Sigmoid colon (tissue), 4 donors: ENCODE results near the gene XCL2.

DNA sequence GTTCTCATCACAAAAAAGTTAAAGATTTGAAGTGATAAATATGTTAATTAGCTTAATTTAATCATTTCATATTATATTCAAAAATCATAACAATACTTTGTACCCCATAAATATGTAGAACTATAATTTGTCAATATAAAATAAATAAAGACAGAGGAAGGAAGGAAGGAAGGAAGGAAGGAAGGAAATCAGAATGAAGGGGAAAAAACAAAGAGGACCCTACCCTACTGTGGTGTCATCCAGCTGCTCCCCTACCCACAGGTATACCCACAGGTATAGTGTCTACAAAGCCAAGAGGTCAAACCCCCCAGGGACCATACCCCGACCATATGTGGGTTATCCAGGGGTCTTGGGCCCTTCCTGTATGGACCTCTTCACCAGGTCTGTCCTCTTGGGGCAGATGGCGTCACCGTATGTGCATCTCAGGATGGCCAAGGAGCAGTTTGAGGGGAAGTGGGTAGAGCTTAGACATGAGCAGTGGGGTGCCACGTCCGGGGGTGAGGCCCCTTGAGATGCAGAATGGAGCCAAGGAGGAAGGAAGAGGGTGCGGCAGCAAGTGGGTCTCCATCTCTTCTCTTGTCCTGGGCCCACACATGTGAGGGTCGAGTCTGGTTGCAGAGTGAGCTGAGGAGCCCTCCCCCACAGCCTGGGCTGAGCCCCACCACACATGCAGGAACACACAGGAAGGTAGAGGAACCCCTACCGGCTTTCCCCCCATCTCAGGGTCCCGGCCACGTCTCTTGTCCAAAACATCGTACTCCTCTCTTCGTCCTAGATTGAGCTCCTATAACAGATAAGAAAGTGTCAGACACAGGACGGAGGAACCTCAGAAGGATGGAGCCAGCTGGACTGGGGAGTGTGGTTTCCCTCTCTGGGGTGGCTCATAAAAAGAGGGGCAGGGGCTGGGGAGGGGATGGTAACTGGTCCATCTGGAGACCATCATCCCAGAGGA, 80.2 kb downstream of the CD247 start:
- PRO-cap = no peak
- RAMPAGE, long total RNA, 4 experiments = no peak in any of the 4 experiments

GRCh38 chr1:167445931-167446562, 72.3 kb downstream of the CD247 start:
- PRO-cap = no peak
- RAMPAGE, long total RNA, 4 experiments = no peak in any of the 4 experiments

DNA sequence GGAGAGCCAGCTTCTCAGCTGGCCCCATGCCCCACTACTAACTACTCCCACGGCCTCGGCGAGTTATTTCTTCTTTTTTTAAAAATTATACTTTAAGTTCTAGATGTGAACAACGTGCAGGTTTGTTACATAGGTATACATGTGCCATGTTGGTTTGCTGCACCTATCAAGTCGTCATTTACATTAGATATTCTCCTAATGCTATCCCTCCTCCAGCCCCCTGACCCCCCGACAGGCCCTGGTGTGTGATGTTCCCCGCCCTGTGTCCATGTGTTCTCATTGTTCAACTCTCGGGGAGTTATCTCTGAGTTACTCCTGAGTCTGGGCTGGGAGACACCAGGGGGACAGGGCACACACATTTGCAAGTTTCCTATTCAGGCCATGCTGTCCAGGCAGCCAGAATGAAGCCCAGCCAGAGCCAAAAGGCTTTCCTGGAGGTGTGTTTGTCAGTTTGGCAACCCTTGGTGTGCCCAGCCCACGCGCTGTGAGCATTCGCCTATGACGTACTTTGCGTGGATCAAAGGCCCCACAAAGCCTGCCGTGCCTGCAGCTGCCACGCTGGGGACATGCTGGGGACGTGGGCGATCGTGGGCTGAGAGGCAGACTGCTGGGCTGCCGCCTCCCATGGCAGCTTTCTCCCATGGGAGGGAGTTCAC, 57.7 kb downstream of the CD247 start:
- PRO-cap = no peak
- RAMPAGE, long total RNA, 4 experiments = no peak in any of the 4 experiments

DNA sequence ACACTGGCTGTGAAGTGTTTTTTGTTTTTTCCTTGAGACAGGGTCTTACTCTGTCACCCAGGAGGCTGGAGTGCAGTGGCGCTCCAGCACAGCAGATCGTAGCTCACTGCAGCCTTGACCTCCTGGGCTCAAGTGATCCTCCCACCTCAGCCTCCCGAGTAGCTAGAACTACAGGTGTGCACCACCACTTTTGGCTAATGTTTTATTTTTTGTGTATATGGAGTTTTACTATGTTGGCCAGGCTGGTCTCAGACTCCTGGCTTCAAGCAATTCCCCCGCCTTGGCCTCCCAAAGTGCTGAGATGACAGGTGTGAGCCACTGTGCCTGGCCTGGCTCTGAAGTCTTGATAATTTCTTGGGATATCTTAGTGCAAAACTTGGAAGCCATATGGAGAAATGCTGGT, 40.8 kb downstream of the CD247 start:
- PRO-cap = no peak
- RAMPAGE, long total RNA, 4 experiments = no peak in any of the 4 experiments

GRCh38 chr1:167628734-167629100, 1.3 kb upstream of the RCSD1 start:
- PRO-cap = no peak
- RAMPAGE, long total RNA, 4 experiments = no peak in any of the 4 experiments

DNA sequence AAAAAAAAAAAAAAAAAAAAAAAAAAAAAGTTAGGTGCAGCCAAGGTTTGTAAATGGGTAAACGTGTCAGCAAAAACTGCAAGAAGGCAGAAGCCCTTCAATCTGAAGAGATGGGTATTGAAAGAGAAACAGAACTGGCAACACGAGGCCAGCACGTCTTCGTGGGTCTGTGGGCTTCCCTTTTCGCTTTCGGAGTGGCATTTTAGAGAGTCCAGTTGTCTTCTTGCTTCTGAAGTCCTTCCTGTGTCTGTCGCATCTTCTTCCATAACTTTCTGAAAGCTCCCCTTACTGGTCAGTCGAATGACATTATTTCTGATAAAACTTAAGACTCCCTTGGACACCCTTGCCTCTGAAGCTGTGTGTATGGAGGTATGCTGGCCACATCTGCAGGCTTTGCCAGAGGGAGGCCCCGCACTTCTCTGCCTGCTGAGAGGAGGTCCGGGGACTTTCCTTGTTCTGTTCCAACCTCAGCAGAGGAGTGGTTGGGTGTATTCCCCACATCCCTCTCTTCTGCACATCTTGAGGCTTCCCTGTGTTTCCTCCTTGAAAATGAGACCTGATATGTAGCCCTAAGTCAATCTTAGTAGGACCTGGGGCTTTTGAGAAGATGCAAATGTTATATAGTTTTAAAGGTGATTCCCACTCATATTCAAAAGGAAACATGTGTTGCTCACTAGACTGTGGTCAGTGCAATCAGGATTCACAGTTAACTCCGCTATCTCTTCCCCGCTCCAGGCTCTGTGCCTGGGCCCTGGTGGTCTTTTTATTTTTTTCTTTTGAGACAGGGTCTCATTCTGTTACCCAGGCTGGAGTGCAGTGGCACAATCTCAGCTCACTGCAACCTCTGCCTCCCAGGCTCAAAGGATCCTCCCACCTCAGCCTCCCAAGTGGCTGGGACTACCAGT, 945 bp downstream of the RCSD1 start:
- PRO-cap = no peak
- RAMPAGE, long total RNA, 4 experiments = no peak in any of the 4 experiments

DNA sequence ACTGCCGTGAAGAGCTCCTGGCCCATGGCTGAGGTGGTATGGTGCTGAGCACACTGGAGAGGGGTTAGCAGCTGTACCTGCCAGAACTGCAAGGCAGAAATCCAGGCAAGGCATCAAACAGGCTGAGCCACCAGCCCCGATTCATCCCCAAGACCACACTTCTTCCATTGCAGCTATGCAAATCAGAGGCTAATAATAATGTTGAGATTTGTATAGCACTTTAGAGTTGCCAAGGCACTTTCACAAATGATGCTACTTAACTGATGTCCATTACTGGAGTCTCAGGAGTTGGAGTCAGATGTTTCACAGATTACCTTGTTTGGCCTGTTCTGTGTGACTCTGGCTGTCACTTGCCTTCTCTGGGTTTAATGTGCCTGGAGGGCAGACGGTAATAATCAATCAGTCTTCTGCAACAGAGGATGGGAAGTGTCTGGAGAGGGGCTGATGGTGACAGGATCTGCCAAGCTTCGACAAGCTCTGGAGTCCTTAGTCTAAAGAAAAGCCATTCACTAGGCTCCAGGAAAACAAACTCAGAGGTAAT, 40.8 kb upstream of the MPZL1 start:
- PRO-cap = no peak
- RAMPAGE, long total RNA, 4 experiments = no peak in any of the 4 experiments

DNA sequence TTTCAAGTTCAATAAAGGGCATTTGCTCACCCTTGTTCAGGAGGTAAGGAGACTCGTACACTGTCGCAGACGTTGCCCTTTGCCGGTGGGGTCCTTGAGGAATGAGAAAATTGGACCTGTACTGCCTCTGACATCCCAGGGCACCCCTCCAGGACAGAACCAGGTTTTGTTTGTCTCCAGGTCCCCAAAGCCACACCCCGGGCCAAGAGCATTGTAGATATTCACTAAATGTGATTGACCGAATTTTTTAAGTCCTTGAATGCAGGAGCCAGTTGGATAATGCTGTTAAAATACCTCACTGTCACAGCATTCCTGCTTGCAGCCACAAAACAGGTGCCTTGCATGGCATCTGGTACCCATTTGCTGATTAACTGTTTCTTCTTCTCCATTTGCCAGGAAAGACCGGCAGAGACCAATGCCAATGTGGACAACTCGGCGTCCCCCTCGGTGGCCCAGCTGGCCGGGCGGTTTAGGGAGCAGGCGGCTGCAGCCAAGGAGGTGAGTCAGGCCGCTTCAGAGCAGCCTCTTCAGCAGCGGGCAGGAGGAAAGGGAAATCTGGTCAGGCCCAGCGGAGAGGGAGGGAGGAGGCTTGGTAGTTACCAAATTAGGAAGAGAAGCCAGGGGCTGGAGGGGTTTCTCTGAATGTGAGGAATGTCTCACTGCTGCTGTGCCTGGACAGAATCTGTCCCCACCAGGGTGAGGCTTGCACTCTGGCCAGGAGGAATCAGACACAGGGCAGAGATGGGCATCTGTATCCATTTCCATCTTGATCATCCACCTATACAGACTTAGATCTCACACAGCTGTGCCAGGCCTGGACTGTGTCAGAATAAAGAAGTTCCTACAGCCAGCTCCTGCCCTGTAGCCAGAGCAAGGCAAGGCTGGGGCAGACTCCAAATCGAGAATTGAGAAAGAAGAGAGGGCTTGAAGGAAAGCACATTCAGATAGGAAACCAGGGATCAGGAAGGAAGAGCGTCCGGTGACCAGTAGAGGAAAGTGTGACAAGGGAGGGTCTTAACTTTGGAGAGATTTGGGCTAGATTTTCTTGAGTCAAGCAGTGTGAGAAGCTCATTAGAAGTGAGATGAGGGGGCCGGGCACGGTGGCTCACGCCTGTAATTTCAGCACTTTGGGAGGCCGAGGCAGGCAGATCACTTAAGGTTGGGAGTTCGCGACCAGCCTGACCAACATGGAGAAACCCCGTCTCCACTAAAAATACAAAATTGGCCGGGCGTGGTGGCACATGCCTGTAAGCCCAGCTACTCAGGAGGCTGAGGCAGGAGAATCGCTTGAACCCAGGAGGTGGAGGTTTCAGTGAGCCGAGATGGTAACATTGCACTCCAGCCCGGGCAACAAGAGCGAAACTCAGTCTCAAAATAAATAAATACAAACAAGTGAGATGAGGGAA, 37.8 kb upstream of the MPZL1 start:
- PRO-cap = no peak
- RAMPAGE, long total RNA, 4 experiments = no peak in any of the 4 experiments

DNA sequence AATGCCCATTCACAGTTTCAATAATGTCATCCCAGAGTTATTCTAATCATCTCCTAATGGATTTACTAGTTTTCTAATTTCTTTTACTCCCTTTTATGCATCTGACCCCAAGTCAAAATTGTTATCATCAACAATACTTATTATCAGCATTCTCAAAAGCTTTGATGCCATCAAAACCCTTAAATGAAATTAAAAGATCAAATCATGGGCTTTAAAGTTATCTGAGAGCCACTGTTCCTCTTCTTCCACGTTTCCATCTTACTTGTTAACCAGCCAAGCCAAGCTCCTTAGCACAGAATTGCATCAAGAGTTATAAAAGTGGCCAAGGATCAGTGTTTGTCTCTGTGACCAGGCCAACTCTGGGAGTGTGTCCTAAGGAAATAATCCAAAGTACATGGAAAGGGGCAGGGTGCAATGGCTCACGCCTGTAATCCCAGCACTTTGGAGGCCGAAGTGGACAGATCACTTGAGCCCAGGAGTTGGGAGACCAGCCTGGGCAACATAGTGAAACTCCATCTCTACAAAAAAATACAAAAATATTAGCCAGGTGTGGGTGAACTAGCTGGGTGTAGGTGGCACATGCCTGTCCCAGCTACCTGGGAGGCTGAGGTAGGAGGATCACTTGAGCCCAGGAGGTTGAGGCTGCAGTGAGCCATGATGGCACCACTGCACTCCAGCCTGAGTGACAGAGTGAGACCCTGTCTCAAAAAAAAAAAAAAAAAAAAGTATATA, 10.0 kb upstream of the MPZL1 start:
- PRO-cap = no peak
- RAMPAGE, long total RNA, 4 experiments = no peak in any of the 4 experiments

GRCh38 chr1:167752518-167752825, 30.7 kb downstream of the MPZL1 start:
- PRO-cap = no peak
- RAMPAGE, long total RNA, 4 experiments = no peak in any of the 4 experiments

DNA sequence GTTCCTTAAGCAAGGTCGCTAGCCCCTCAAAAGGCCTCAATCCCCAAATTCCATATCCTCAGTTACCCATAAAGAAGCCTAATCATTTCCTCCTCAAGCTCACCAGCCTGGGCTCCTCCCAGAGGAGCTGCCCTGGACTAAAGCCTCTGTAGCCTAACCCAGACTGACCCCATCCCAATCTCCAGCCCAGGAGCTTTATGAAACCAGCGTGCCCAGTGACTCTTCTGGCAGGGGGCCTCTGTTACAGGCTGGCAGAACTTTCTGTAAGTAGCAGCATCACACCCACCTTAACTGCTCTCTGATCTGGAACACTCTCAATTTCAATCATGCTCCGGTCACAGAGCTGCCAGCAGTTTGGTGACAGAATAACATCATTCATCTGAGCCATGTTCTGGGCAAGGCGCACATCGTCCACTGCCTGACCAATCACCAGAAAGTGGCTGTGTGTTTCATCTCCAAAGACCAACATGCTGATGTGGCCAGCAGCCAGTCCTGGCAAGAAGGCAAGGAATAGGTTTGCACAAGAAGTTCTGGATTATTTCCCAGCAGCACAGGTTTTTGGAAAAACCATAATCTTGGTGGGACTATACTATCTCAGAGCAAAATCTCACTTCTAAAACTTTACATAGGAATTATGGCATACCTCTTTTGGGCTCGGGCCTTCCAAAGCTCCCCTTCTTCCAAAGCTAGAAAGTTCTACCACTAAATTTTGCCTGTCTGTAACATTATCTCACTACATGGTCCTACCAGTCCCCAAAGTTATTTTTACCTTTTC, 14.6 kb downstream of the ADCY10 start:
- PRO-cap = no peak
- RAMPAGE, long total RNA, 4 experiments = no peak in any of the 4 experiments

DNA sequence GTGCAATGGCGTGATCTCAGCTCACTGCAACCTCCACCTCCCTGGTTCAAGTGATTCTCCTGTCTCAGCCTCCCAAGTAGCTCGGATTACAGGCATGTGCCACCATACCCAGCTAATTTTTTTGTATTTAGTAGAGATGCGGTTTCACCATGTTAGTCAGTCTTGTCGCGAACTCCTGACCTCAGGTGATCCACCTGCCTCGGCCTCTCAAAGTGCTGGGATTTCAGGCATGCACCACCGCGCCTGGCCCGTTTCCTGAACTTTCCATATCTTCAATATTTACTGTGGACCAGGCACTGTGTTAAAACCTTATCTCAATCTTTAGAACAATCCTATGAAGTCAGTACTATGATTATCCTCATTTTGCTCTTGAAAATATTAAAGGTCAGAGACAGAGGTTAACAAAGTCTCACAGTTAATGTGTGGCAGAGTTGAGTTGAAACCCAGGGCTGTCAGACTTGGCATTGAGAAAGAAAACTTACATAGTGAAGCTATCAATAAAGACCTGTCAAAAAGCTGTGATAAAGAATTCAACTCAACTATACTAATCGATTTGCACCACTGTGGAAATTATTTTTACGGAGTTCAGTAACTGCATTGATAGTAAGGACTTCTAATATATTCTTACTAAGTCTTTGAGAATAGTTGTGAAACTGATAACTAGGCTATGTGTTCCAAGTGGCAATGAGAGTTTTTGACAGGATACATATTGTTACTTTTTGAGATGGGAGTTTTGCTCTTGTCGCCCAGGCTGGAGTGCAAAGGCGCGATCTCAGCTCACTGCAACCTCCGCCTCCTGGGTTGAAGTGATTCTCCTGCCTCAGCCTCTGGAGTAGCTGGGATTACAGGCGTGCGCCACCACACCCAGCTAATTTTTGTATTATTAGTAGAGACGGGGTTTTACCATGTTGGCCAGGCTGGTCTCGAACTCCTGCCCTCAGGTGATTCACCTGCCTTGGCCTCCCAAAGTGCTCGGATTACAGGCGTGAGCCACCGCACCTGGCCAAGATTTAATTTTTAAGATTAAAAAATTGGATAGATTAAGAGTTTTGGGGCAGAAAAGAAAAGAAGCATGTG, 1.9 kb upstream of the ADCY10 start:
- PRO-cap = no peak
- RAMPAGE, long total RNA, 4 experiments = no peak in any of the 4 experiments

DNA sequence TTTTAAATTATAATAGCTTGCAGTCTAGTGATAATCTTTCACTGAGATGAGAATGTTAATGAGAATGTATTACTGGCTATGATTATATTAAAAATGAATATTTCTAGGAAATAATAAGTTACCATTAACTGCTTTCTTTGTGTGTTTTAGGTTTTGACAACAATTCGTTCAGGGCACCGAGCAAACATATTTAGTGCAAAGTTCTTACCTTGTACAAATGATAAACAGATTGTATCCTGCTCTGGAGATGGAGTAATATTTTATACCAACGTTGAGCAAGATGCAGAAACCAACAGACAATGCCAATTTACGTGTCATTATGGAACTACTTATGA, 37.8 kb upstream of the MPC2 start:
- PRO-cap = no peak
- RAMPAGE, long total RNA, 4 experiments = no peak in any of the 4 experiments

DNA sequence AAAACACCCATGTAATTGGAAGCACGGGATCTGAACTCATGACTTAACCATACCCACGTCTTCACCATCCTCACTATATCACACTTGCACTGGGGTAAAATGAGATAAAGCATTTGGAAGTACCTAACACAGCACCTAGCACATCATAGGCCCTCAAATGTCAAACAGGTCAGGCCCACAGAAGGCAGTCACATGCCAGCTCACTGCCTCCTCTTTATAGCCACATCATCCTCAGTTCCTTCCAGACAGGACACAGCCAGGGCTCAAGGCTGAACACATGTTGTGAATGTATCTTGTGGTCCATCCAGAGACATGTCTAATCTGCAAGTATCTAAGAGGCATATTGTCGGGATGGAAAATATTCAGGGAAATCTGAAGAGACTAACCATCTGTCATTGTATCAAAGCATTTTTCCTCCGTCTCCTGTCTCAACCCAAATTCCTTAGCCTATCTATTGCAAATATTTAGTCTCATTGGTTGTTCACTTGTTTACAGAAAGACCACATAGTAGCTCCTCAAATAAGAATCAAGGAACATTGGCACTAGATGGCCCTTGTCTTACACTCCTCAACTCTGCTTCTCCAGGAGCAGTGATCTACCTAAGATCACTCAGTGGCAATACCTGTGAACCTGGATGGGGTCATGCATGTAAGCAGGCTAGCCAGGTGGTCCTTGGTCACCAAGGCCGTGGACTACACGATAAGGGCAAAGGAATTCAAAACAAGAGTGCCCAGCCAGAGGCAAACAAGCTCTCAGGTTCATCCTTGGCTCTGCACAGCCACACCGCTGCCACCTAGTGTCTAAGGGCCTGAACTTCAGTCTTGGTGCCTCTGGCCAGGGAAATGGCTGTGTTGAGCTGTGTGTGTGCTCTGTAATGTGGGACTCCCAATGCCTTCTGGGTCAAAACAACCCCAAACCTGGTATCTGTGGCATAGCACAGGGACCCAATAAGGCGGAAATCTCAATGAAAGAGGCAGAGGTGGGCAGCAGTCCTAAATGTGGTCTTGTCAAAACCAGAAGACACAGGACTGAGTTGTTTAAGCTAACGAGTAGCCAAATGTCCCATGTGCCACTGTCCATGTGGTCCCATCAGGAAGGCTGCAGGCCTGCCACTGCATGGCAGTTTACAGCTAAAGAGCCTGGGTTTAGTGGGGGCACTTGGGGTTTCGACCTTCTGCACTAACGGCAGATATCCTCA, 54.7 kb downstream of the GPR161 start:
- PRO-cap = no peak
- RAMPAGE, long total RNA, 4 experiments = no peak in any of the 4 experiments

- PRO-cap = no peak
- RAMPAGE, long total RNA, 4 experiments = no peak in any of the 4 experiments
These were observed 44.4 kb downstream of the GPR161 start for GRCh38 chr1:168092274-168092779.

DNA sequence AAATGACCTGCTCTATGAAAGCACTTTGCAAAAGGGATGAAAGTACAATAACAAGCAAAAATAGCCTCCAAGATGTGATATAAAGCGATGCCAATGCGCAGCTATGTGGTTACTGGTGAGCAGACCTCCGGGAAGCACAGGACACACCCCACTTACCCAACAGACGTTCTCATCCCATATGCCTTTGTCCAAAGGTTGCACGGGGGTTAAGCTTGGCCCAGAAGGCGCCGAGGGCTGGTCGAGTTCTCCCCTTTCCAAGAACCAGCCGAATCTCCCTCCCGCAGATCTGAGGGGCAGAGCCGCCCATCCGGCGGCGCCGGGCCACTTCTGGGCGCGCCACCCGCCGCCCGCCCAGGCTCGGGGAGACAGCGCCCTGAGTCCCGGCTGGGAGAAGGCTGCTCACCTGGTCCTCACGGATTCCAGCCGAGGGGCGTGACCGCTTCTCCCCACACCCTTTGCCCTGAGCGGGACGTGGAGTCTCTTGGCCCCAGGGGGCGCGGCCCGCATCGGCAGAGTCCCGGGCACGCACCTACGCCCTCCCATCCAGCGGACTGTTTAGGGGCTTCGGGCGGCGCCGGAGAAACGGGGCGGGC, 780 bp downstream of the GPR161 start:
- PRO-cap = no peak
- RAMPAGE, long total RNA, 4 experiments = no peak in any of the 4 experiments

GRCh38 chr1:168179777-168180275, 1.1 kb downstream of the TIPRL start:
- PRO-cap = no peak
- RAMPAGE, long total RNA, 4 experiments = no peak in any of the 4 experiments

GRCh38 chr1:168354979-168355283, 74.3 kb downstream of the TBX19 start:
- PRO-cap = no peak
- RAMPAGE, long total RNA, 4 experiments = no peak in any of the 4 experiments

- PRO-cap = no peak
- RAMPAGE, long total RNA, 4 experiments = no peak in any of the 4 experiments
These were observed at the start of gene XCL2 for GRCh38 chr1:168543882-168544259. Gene XCL2, minus strand, starts transcription at chr1:168543997.

DNA sequence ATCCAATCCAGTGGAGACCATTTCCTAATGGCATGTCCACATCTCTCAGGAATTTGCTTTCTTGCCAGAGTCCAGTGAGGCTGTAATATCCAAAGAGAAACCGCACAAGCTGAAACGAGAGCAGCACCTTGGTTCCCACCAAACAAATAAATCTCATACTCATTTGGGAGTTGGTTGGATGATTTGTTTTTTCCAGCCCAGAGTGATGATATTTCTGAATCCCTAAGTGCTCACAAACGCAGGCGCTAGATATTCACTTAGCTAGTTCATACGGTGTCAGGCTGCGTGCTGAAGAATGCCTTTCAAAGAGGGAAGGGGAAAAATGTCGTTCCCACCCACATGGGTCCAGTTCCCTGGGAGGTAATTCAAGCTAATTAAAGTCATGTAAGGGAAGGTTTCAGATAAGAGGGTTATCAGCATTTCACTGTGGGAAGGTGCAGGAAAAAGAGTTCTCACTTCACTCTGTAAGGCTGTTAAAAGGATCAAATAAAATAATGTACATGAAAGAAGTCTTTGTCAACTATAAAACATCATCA, 19.5 kb downstream of the DPT start:
- PRO-cap = no peak
- RAMPAGE, long total RNA, 4 experiments = no peak in any of the 4 experiments